Vermiform appendix (tissue), 1 donor: ENCODE measurements around a stretch of chr16.

DNA sequence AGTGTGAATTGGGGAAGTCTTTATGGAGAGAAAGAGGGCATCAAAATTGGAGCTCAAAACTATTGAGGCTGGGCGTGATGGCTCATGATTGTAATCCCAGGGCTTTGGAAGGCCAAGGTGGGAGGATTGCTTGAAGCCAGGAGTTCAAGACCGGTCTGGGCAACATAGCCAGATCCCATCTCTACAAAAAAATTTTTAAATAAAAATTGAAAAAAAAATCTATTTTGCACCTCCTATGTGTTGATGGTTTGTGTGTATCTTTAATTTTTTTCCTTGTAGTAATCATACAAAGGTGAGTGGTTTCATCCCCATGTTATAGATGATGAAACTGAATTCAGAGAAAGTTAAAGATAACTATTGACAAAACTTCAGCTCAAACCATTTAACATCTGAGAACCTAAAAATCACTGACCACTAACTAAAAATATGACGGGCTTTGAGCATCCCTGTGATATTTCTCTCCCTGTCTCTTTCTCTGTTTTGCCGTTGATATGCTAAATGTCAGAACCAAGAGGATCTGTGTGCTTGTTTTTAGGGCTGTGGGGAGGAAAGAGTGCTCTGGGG, 251.9 kb downstream of the FTO start:
- PRO-cap: no peak

DNA sequence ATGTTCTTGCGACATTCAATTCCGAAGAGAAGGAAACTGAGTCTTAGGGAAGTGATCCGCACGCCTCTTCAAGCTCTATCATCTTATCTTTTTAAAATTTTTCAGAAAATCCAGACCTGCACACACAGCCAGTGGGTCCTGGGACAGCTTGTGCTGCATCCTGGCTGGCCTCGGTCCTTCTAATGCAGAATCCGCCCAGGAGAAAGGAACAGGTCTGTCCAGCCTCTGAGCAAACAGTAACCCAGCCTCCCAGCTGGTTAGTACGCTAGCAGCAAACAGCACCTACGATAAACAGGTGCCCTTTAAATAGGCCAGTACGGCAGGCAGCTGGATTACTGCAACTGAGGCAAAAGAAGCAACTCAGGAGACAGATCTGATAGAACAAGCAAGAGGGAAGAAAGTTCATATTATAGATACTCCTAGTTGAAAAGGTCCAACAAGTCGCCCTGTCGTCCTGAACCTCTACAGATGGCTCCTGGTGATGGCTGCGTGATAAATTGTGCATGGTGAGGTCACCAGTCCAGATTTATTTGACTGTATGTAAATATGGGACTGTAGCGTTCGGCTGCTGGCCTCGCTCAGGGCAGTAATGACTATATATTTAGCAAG, 254.3 kb upstream of the IRX3 start:
- PRO-cap: unidirectional peak, minus-strand start at position 181 of the sequence

- PRO-cap: no peak
Measured at GRCh38 chr16:54657215-54657863, 273.3 kb upstream of the IRX5 start.

- PRO-cap: no peak
Measured at GRCh38 chr16:55091381-55091592, 160.6 kb downstream of the IRX5 start.

GRCh38 chr16:55444489-55445252, 34.3 kb upstream of the MMP2 start:
- PRO-cap: no peak

DNA sequence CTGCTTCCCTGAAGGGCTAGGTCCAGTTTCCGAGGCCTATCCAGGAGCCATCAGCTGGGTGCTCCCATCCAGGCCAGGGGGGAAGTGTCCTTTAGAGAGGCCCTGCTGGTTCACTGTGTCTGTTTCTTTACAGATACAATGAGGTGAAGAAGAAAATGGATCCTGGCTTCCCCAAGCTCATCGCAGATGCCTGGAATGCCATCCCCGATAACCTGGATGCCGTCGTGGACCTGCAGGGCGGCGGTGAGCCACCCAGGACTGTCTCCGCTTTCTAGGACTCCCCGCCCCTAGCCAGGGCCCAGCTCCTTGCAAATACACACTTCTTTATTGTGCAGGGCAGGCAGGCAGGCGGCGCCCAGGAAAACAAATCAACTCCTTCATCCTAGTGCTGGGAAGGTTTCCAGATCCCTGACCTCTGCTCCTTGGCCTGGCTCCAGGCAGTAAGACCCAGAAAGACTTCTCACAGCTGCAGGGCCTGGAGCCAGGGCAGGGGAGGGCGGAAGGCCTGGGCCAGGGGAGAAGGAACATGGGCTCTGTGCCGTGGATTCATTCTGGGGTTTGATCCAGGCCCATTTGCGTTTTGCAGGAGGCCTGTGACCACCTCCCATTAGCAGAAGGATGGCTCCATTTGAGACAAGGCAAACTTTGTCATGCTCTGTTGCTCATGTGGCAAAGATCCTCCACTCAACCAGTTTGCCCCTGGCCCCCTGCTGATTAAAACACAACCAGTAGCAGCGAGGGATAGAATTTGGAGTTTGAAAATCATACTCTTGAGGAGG, 6.0 kb upstream of the LPCAT2 start:
- PRO-cap: no peak

GRCh38 chr16:56205858-56206143, 14.5 kb downstream of the GNAO1 start:
- PRO-cap: no peak

GRCh38 chr16:56383970-56384453, 41.3 kb downstream of the AMFR start:
- PRO-cap: no peak

DNA sequence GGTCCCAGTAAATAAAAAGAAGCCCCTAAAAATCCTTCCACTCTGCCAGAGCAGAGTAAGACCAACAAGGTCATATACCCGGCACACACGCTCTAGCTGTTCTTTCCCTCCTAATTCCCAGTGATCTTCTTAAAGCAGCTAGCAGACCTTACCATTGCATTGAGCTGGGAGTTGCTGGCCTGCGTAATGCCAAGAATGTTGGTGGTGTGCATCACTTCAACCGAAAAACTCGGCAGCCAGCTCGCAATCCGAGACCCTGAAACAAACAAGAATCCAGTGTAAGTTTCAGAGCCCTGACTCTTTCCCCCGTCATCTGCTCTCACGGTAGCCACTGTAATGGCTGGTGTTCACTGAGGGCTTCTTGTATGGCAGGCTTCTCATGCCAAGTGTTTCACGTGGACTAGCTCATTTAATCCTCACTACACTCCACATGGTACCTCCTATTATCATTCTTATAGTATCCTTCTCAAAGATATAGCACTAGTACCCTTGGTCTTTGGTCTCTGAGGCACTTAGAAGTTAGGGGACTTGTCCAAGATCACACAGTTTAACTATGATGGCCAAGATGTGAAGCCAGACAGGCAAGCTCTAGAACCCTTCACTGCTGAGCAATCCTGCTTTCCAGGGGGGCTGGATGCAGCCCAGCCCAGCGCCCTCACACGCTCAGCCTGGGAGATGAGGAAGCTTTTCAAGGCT, 39.4 kb downstream of the AMFR start:
- PRO-cap: no peak

GRCh38 chr16:56518472-56518971, 1.3 kb downstream of the BBS2 start:
- PRO-cap: no peak

DNA sequence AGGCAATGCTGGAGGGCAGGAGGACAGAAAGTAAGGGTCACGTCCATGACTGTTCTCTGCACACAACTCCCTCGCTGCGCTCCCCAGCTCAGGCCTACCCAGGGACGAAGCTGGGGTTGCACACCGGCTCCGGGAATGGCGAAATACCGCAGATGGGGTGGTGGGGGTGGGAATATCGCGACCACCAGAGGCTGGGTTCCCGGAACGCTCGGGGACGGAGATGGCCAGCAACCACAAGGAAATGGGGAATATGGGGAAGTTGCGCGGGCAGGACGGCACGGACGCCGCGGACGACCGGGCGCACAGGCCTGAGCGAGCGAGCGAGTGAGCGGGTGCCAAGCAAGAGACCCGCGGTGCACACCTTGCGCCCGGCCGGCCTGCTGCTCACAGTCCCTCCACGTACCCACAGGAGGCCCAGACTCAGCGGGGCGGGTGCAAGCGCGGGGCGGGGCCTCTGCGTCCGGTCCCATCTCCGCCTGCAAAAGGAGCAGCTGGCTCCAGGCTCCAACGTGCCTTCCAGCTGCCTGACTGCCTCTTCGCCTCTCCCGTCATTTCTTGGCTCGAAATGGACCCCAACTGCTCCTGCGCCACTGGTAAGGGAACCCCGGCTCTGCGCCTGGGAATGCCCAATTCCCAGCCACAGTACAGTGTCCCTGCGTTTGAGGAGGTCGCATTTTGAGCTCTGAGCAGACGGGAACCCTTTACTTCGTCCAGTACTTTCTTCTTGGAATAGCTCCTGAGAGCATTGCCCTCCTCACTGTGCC, 8.4 kb upstream of the MT1E start:
- PRO-cap: no peak

GRCh38 chr16:56647433-56648435, 4.0 kb upstream of the MT1B start:
- PRO-cap: no peak

DNA sequence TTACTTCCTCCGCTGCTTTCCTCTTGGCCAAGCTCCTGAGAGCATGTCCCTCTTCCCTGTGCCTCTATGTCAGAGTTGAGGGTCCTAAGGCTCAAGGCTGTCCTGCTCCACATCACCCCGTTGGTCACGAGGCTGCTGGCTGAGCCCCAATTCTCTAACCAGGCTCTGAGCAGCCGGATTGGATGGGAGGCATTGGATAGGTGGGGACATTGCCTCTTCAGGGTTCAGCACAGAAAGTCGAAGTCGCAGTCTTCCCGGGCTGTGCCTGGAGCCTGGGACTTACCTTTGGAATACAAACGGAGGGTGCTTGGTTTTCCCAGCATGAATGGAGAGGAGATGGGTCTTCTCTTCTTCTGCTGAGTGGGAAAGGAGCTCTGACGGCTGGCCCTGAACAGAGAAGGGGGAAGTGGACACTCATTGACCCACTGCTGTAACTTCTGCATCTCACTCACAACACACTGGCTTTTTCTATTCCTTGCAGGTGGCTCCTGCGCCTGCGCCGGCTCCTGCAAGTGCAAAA, 471 bp downstream of the MT1H start:
- PRO-cap: no peak

DNA sequence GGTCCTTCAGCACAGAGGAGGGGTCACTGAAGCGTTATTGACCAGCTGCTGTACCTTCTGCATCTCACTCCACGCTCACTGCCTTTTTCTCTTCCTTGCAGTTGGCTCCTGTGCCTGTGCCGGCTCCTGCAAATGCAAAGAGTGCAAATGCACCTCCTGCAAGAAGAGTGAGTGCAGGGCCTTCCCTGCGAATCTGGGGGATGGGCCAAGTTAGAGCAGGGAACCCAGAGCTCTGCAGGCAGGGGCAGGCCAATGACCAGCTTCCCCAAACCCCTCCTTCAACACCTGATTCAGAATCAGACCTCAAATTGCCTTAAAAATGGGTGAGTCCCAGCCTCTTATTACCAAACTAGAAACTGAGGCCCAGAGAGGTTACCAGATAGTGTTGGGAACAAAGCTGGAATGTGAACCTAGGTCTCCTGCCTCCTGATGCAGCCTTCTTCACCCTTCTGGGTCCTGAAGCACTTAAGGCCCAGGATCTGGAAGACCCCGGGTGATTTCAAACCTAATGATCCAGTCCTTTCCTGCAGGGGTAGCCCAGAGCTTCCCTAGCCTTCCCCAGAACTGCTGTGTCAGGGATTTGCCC, 887 bp downstream of the MT1X start:
- PRO-cap: no peak

GRCh38 chr16:56743545-56744303, 13.8 kb downstream of the NUP93 start:
- PRO-cap: no peak

DNA sequence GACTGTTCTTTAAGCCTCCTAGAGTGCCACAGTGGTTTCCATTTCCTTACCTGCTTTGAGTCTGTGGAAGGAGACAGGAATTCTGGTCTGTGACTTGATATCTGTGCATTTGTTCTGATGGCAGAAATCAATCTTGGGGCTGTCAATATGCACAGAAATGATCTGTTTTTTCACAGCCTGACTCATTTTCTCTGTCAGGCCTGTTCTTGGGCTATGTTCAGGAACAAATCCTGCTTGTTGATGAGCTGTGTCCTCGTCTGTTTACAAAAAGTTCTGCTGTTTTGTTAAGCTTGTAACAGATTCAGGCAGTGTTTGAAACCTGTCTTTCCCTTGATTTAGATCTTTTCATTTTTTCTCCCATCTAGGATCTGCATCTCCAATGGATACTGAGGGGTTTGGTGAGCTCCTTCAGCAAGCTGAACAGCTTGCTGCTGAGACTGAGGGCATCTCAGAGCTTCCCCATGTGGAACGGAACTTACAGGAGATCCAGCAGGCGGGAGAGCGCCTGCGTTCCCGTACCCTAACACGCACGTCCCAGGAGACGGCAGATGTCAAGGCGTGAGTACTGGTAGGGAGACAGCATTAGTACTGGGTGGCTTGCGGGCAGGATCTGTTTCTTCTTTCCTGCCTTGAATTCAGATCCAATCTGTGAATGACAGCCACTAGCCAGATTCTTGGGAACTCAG, 18.1 kb downstream of the NUP93 start:
- PRO-cap: no peak

- PRO-cap: no peak
Measured at GRCh38 chr16:56833300-56833808, 31.7 kb upstream of the SLC12A3 start.

DNA sequence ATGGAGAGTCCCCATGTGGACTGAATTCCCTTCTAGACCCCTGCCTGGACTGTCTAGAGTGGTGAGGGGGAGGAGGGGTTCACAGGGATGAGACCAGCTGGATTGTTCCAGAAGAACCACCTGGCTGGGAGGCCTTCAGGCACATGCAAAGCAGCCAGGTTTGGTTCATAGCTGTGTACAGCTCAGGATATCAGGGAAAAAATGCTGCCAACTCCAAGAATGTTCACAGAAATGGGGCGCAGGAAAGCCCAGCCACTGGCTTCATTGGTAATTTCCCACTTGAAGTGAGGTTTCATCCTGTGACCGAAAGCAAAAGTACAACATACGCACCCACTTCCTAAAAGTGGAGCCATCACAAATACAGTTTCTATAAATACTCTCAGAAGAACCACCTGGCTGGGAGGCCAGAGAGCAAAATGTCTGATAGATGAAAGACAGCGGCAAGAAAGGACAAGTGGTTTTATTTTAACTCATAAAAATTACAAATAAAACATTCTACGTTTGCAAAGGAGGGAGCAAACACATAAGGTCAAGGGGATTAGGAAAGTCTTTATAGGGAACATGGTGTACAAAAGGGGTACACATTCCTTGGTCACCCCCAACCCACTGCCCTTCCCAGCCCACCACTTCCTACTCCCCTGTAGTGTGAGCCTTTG, 14.9 kb upstream of the HERPUD1 start:
- PRO-cap: bidirectional peak, plus-strand start at position 399 of the sequence, minus-strand start at position 286 of the sequence

DNA sequence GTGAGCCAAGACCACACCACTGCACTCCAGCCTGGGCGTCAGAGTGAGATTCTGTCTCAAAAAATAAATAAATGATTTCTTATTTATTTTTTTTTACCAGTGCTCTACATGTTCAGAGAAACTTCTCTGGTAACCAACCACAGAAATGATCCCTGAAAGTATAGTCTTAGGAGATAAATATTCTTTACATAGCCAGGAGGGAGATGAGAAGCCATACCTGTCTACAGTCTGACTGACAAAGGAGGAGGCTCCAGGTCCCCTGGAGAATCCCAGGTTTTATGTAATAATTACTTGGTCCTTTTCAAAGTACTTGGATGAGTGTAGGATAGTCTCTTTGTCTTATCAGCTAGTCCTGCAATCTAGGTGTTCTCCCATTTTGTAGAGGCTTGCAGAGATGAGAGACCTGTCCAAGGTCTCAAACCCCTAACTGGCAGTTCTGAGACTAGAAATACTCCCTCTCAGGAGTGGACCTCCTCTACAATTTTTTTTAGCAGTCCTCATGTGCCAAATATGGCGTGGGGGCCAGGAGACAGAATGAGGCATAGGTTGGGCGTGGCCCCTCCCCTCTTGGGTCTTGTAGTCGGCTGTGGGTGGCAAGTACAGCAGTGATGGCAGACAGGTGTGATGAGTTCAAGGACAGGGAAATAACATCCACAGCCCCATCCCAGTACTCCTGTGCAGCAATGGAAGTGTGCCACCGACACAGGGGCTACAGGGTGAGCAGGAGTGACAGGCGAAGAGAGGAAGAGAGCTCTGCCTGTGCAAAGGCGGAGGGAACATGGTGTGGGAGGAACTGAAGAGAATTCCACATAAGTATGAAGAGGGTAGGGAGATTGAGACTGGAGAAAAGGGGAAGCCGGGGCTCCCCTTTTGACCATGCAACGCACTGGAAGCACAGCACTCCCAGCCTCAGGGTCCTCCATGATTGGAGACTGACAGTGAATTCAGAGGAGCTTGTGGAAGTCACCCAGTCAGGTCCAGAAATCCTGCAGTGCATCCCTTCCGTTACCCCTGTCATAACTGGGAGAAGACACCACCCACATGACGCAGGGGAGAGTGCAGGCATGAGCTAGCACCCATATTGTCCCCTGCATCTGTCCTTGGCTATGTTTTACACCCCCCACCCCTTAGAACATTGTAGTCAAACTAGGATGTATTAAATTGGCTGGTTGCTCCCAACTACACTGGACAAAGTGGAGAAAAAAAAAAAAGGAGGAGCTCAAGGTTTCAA, 14.9 kb downstream of the HERPUD1 start:
- PRO-cap: no peak

GRCh38 chr16:56981217-56981771, 8.1 kb upstream of the NLRC5 start:
- PRO-cap: no peak